Pulmonary artery (tissue), 1 donor: ENCODE data around the gene TOR1A.

DNA sequence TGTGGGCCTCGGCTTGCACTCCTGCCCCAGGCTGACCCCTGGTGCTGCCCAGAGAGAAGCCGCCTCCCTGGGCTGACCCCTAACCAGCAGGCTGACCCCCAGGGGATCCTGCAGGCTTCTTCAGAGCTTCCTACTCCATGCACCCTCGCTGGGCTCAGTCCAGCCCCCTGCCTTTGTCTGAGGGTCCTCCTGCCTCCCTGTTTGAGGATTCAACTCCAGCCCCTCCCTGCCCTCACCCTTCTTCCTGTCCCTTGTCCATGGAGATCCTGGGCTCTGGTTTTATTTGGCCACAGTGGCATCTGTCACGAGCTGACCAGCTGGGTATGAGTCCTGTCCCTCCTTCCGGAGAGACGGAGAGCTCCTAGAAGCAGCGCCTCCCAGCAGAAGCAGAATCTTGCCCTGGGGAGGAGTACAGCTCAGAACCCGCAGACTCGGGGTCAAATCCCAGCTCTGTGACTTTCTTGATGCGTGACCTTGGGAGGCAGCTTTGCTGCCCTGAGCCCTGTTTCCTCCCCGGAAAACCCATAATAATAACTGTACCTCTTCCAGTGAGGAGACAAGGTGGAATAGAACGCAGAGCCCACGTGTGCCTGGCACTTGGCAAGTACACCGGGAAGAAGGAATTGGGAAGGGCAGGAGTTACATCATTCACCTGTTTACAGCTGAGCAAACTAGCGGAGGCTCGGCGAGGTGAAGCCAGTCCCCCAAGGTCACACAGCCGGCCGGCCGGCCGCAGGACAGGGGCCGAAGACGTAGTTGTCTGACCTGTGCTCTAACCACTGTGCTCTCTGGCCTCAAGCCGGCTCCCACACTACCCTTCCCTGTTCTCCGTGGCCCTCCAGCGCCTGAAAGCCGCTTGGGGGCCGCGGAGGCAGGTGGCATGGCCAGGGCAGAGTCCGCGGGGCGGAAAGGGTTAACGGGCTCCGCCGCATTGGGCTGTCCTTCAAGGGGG is 125.5 kb downstream of the C9orf50 start:
- PRO-cap: bidirectional peak, plus-strand start at position 353 of the sequence, minus-strand start at position 246 of the sequence; bidirectional peak, plus-strand start outside the sequence, minus-strand start at position 882 of the sequence

GRCh38 chr9:129557085-129557909 is 63.6 kb downstream of the C9orf50 start:
- PRO-cap: no peak

DNA sequence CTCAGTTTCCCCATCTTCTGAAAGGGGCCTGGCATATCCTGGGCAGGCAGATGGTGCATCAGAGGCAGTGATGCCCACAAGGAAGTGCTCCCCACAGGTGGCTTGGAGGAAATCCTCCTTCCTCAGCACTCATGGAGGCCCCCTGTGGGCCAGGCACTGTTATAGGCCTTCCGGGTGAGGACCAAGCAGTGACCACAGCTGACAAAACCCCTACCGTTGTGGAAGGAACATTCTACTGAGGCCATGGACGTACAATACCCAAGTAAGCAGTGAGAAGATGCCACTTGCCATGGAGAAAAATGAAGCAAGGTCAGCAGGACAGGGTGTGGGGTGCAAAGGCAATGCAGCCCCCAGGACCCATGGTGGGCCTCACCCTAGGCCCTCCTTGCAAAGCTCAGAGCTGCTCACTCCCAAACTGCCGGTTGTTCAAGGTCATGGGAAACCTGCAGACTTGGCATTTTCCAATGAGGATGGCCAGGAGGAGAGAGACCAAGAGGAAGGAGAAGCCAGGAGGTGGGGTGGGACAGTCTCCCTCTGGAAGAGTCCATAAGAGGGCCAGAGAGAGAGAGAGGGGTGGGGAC is 51.2 kb downstream of the C9orf50 start:
- PRO-cap: no peak

GRCh38 chr9:129626662-129627393 is 865 bp downstream of the NTMT1 start:
- PRO-cap: no peak

GRCh38 chr9:129676720-129677944 is 11.7 kb downstream of the PRRX2 start:
- PRO-cap: no peak

GRCh38 chr9:129751788-129752559 is 868 bp downstream of the PTGES start:
- PRO-cap: no peak

GRCh38 chr9:129806988-129807573 is 4.1 kb downstream of the TOR1B start:
- PRO-cap: no peak

DNA sequence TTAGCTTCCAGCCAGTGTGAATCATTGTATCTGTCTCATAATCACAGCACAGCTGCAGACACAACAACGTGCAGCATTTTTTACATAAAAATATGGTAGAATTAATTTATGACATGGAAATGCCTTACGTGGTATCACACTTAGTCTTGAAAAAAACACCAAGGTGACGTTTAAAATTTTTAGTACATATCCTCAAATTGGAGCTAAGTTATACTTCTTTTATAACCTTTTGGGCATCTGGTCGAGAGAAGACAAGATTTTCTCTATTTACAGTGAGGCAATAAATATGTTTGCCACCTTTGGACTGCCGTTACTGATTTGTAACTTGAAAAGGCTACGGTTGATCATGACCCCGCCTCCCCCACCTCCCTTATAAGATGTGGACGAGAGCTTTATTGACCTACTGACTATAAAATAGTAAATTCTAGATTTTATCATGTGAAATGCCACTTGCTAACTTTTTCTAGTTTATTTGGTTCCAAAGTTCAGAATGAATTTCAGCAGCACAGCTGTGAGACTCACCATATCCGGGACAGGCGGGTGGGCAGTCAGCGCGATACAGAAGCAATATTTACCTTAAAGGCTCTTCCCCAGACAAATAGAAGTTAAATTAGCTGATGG is 8.1 kb downstream of the TOR1B start:
- PRO-cap: no peak

- PRO-cap: no peak
Measured at GRCh38 chr9:129815091-129815688, 8.7 kb downstream of the TOR1A start.

- PRO-cap: unidirectional peak, minus-strand start at chr9:129824105; unidirectional peak, minus-strand start at chr9:129824212
Measured at GRCh38 chr9:129823714-129824511, at the start of gene TOR1A. Gene TOR1A (minus strand): TSS chr9:129824136.

DNA sequence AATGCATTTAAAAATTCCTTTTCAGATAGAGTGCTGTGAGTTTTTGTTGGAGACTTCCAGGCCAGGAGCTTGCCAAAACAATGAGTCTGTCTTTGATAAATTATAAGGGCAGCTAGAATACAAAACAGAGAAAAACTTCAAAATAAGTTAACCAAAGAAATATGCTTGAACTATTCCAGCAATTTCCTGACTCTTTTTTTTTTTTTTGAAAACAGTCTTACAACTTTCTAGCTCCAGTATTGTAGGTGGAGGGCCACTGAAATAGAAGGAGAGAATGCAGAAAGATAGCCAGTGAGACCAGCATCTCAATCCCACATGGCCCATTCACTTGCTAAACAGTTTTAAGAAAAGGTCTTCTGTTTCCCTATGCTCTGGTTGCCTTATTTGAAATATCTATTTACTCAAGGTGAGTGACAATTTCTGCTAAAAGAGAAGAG is 103.1 kb downstream of the USP20 start:
- PRO-cap: no peak

- PRO-cap: no peak
Measured at GRCh38 chr9:129981608-129982015, 61.4 kb downstream of the FNBP1 start.

- PRO-cap: no peak
Measured at GRCh38 chr9:130140505-130141127, 31.6 kb upstream of the NCS1 start.

DNA sequence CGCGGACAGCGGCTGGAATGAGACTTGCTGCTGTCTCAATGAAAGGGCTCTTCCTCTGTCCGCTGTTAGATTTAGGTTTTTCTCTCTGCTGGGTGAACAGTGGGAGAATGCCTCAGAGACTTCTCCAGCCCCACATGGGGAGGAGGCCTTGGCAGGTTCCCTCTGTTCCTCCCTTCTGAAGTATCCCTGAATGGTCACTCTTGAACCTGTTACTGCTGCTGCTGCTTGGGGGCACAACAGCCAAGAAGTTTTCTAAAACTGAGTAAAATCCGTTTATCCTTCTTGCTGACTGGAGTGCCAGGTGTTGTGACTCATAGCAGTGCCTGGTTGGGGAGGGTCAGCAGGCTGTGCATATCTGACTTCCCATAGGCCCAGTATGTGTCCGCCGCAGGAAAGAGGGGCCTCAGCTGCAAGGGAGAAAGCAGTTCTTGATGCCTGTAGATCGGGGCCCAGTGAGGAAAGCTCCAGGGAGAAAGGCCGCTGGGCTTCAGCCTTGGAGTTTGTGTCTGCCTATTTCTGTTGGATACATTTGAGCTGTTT is 38.7 kb upstream of the PRDM12 start:
- PRO-cap: no peak

DNA sequence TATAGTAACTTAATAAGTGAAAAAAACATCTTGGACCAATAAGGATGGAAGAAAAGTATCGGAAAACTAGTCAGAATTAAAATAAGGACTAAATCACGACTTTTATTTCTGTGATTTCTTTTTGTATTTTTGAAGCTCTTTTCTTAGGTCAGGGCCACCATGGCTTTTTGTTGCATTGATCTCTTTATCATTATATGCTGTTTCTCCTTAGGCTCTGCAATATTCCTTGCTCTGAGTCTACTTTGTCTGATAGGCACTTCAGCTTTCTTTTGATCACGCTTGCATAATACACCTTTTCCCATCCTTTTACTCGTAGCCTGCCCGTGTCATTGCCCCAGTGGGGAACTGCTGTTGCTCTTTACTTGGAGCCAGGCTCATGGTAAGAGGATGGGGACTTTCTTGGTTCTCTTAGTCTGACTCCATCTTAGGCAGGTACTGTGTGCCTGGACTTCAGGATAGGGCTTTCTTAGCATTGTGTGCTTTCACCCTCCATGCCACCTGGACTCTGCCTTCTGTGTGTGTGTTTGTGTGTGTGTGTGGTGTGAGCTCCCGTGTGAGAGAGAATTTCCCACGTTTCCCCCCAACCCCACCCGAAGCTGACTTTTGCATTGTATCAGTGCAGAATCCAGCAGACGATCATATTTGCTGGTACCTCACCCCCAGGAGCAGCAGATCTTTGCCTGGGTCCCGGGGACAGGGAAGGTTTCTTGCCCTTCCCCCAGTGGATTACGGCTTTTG is 48.1 kb upstream of the ABL1 start:
- PRO-cap: no peak

DNA sequence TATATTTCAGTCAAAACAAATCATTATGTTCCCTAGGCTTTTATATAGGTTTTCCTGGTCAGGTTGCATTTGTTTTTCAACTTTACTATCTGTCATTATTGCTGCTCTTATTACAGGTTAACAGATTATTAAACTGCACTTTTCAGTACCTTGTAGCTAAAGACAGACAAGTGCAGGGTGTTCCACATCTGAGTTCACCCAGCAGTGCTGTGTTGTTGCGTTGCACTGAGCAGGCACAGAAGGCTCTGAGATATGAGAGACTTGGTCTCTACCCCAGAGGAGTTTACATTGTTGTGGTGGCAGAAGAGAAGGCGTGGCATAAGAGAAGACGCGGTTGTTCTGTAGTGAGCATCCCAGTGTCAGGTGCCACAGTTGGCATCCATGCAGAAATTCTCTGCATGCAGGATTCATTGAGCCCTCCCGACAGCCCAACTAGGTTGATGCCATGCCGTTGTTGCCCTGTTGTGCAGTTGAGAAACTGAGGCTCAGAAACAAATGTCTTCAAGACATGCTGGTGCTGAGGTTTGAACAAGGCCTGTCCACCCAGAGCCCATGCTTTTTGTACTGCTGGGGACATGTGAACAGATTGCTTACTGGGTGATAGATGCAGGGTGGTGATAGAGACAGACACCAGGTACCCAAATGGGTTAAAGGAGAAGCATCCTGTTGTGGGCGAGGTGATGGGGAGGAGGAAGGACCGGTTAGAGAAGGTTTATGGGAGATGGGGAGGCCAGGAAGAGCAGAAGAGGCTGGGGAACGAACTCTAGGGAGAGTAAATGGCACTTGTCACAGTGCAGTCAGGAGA is 8.1 kb downstream of the ABL1 start:
- PRO-cap: no peak

DNA sequence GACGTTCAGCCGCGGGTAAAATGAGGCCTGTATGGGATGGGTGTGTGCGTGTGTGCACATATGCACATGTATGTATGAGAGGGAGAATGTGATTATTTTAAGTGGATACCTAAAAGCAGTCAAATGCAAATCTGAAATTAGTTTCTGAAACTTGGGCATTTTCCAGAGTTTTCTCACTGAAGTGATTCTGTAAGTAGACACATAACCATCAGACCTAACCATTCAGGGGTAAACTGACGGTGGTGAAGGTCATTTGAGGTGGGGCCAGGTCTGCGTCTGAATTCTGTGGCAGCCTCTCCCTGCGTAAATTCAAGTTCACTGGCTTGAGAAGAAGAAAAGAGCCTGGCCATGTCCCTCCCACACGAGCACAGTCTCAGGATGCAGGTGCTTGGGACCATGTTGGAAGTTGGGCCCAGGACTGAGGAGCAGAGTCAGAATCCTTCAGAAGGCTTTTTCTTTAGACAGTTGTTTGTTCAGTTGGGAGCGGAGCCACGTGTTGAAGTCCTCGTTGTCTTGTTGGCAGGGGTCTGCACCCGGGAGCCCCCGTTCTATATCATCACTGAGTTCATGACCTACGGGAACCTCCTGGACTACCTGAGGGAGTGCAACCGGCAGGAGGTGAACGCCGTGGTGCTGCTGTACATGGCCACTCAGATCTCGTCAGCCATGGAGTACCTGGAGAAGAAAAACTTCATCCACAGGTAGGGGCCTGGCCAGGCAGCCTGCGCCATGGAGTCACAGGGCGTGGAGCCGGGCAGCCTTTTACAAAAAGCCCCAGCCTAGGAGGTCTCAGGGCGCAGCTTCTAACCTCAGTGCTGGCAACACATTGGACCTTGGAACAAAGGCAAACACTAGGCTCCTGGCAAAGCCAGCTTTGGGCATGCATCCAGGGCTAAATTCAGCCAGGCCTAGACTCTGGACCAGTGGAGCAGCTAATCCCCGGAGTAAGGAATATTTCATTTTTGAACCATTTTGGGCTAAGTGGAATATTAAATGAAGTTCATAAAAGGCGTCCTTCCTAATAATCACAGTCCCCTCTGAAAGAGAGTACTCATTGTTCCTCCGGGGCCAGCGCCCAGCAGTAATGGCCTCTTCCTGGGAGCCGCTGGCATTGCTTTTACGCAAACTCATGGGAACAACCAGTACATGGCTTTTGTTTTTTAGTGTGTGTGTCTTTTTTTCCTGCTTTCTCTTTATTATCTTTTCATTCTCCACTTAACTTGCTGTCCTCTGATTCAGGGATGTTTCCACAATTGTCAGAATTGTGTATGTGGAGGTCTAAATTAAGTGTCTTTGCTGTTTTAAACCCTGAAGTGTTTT is 23.8 kb downstream of the QRFP start:
- PRO-cap: no peak

DNA sequence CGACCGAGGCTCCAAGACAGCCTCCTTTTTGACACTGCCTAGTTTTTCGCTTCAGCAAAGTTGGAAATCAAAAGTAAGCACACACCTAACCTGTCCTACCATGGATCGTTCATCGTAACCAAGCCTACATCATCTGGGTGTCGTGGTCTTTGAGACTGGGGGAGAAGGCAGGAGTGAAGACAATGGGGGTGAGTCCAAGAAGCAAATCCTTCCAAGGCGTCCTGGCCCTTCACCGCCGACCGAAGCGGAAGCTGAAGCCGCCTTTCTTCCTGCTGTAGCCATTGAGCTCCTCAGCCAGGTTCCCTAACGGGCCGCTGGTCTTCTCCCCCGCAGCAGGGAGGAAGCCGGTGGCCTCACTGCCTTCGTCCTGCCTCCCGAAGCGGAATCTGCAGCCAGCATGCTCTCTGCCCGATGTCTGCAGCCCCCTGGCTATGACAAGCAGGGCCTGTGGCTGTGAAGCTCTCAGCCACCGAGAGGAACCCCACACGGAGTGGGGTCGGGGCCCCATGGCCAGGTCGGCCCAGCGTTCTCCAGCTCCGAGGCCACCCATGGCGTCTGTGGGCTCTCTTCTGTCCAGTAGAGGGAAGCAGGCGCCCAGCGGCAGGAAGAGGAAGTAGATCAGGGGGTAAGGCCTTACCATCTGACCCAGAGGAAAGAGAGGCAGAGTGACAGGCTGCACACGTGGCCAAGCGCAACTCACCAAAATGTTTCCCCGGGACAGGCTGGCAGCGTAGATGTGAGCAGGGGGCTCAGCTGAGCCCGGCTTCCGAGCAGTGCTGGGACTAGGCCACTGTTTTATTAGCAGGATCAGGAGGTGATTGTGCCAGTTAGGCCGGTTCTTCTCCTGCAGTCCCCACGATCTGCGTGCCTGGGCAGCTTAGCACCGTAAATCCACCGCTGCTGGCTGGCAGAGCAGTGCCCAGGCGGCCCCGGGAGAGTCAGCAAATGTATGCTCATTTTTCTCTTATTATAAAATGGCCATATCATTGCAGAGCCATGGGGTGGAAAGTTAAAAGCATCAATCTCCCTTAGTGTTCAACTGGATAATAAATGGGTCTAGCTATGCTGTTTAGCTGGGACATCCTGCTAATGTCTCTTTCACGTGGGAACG is 3.1 kb downstream of the QRFP start:
- PRO-cap: no peak

DNA sequence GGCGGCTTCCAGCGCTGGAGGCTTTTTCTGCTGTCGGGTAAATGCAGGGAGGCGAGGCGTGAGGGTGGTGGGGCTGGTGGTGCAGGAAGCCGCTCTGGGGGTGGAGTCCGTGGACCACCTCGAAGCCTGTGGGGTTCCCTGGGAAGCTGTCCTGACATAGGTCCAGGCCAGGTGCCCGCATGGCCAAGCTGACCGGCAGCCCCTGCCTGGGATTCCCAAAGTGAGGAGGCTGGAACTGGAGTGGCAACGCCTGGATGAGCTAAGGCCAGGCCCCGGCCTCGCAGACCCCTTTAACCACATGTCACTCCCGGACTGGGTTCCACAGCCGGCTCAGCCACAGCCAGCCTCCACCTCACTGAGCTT is 1.3 kb upstream of the QRFP start:
- PRO-cap: no peak

DNA sequence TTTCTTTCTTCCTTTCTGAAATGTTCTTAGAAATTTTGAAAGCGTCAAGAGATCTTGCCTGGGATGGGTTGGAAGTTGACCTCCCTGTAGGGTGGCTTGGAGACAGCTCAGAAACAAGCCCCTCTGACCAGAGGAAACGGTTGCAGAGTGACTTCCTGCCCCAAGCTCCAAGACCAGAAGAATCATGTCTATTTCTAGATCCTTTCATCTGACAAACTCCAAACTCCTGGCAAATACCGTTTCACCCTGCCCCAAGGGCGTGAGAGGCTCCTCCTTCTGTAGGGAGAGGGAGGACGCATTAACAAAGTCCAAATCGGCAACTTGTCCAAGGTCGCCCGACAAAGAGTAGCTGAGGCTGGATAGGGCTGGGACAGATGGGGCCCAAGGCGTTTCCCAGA is 3.9 kb downstream of the FIBCD1 start:
- PRO-cap: no peak